ENCODE results near the genes EBF1, HMMR and MAT2B.

- PRO-cap, result unidirectional peak, plus-strand start at chr5:159099138; unidirectional peak, minus-strand start at chr5:159099265; unidirectional peak, minus-strand start at chr5:159099313; unidirectional peak, minus-strand start at chr5:159099465
Measured at GRCh38 chr5:159098798-159099944, at the start of gene EBF1. EBF1 (minus strand) TSS chr5:159099916.

DNA sequence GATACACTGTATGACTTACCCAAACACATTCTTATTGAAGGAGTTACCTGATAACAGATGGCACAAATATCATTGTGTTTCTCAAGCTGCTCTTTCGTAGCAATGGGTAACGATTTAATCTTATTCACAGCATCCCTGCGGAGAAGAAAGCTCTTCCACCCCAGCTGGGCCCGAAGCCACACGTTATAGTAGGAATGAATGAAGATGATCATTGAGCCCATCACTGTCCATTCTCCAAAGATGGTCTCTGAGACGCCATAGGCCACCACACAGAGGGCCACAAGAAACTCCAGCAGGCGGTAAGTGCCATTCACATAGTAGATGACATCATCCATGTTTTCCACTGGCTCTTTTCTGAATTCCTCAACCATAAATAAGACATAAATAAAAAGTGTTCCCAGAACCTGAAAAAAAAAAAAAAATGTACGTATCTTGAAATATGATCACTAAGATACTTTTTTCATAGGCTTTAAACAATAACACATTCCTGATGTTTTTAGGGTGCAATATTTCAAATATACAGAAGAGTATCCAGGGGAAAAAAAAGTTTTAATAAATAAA is 48.1 kb downstream of the RNF145 start:
- PRO-cap, result no peak

- PRO-cap, result no peak
Measured at GRCh38 chr5:159987032-159987763, 21.7 kb upstream of the TTC1 start.

DNA sequence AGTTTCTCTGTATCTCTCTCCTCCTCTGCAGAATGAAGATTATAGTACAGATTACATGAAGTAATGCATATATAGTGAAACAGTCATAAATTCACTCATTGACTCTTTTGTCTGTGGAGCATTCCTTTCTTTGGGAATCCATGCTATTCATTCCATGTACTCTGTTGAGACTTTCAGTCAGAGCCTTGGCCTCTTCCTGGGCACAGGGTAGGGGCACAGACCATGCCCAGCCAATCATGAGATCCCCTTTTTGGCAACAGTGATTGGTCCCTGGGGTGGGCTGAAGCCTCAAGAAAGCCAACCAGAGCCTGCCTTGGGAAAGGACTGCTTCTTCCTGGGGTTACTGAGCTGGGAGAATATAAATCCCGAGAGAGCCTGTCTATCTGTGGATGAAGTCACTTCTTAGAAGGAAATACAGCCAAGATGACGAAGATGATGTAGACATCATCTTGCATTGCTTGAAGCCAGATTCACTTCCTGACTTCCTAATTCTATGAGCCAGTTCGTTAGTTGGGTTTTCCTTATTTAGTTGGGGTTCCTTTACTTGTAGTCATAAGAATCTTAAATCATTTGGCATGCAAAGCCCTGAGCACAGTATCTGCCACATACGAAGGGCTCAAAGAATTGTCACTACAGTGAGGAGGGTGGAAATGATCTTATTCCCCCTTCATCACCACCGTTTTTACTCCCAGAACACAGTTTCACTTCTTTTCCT is 50.0 kb upstream of the PWWP2A start:
- PRO-cap, result unidirectional peak, plus-strand start at position 473 of the sequence

DNA sequence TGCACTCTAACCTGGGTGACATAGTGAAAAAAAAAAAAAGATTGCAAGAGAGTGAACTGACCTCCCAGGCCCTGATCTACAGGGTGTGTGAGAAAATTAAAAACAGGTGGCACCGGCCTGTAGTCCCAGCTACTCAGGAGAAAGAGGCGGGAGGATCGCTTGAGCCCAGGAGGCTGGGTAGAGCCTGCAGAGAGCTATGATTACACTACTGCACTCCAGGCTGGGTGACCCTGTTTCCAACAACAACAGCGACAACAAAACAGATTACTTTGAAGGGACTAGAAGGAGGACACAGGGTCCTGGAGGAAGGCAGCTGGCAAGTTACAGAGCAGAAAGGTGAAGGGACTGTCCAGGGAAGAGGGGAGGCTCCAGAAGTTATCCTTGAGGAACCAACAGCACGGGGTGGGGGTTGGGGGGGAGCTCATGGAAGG is 42.2 kb upstream of the FABP6 start:
- PRO-cap, result no peak

- PRO-cap, result no peak
Measured at GRCh38 chr5:160293789-160294273, 18.5 kb downstream of the CCNJL start.

- PRO-cap, result no peak
Measured at GRCh38 chr5:160370232-160370502, 259 bp downstream of the C1QTNF2 start.

DNA sequence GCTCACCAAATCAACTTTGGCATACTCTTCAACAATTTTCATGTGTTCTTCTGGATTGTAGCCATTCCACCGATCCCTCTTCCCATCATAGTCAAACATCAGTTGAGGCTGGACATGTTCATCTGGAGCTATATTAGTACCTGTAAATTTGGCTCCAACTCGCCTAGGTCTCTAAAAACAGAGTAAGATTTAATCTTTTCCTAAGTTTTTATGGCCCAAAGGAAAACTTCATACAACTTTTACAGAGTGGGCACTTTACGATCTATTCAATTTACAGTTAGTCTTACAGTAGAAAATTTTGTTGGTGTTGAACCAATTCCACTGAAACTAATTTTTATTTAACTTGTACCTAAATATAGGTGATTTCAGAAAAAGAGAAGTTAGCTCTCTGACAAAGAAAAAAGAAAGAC is 5.4 kb downstream of the SLU7 start:
- PRO-cap, result no peak

DNA sequence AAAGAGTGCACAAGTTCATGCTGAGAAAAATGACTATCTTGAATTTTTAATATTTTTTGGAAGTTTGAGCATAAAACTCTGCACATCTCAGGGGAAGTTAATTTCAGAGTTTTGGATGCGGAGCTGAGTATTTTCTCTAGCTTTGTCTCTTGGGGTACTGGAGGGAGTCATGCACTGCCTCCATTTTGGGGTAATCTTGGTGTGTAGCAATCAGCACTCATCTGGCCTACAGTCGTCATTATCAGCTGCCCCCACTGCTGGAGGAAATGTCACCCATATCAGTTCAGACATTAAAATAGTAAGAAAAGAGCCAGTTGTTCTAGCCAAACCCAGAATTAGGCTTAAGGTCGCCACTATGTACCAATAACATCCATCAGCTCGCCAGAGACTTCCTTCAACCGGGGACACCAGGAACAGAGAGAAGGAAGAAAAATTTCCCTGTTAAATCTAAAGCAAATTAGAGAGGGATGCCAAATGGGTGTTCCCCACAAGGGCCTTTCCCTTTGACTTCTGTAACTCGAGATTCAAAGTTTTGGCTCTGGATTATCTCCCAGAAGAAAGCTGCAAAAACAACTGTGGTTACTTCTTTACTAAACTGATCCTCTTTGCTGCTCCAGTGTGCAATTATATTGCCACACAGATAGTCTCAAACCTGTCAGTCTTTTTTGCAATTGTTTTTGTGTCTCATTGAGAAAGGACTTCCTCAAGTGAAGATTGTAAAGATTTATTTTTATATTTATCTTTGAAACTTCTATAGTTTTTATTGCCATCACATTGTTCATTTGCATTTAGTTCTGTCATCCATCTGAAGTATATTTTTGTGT is 49.2 kb downstream of the PTTG1 start:
- PRO-cap, result no peak

- PRO-cap, result no peak
Measured at GRCh38 chr5:160615777-160616250, 194.2 kb downstream of the PTTG1 start.

DNA sequence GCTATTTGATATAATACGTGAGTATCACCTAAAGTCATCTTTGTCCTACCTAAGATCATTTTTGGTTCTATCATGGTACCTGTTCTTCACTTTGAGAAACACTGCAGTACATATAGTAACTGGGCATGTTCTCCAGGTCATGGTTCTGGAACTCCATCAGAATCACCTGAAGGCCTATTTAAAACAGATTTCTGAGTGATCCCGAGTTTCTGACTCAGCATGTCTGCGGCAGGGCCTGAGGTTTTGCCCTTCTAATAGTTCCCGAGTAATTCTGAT is 3.3 kb downstream of the ATP10B start:
- PRO-cap, result no peak

GRCh38 chr5:161547301-161547970 is 911 bp upstream of the GABRB2 start:
- PRO-cap, result no peak

DNA sequence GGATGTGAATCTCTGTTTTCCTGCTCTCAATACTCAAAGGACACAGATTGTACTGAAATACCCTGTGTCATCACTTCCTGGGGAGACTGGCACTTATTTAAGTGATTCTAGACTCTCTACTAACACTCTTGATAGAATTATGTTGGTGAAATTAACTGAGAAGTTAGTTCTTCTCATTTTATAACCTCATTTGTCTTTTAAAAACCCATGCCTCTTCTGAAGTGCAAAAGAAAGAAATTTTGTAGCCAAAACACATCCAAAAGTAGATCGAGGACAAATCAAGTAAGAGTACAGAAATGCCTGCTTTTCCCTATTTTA is 48.2 kb upstream of the GABRA6 start:
- PRO-cap, result no peak

DNA sequence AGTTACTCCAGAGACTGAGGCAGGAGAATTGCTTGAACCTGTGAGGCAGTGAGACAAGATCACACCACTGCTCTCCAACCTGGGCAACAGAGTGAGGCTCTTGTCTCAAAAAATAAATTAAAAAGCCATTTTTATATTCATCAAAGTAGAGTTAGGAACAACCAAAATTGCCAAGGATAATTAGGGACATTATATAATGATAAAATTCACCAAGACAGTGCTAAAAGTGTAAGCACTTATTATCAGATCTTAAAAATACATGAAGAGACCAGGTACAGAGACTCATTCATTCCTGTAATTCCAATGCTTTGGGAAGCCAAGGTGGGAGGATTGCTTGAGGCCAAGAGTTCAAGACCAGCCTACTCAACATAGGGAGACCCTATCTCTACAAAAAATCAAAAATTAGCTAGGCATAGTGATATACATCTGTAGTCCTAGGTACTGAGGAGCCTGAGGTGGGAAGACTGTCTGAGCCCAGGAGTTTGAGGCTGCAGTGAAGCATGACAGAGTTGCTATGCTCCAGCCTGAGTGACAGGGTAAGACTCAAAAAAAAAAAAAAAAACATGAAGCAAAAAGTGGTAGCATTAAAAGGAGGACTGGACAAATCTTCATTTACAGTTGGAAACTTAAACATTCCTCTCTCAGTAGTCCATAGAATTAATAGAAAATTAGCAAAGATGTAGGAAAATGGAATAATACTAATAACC is 9.7 kb downstream of the CCNG1 start:
- PRO-cap, result no peak

DNA sequence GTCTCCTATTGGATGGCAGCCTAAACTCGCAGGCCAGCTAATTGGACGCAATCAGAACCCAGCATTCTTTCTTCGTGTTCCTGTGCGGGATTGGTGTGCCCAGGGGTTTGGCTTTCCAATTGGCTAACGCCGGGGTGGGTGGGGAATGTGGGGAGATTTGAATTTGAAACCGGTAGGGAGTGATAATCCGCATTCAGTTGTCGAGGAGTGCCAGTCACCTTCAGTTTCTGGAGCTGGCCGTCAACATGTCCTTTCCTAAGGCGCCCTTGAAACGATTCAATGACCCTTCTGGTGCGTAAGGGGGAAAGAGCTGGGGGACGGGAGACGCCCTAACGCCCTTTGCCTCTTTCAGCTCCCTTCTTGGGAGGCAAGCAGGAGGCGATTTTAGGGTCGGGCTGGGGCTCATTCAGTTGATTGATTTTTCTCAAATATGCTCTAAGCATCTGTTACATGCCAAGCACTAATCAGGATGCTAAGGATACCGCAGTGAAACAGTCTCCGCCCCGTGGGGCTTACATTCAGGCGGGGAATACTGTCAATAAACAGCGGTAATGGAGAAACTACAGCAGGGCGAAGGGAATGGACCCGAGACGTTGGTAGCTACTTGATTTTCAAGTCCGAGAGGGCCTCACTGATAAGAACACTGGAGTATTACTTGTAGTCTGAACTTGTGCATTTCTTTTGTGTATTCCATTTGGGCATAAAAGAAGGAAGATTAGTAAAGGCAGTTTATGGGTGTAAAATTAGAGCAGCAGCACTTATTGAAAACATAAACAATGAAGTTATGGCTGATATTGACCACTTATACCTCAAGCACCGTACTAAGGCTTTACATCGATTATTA is at the start of gene HMMR:
TSS of gene HMMR (plus strand) at position 185 of the 844 bp plus-strand sequence.
- PRO-cap, result bidirectional peak, plus-strand start at position 198 of the sequence, minus-strand start outside the sequence

- PRO-cap, result bidirectional peak, plus-strand start at chr5:163505579, minus-strand start at chr5:163505502; bidirectional peak, plus-strand start at chr5:163505965, minus-strand start at chr5:163505868
Measured at GRCh38 chr5:163505084-163506105, at the start of gene MAT2B. MAT2B (plus strand) TSS chr5:163505619.

DNA sequence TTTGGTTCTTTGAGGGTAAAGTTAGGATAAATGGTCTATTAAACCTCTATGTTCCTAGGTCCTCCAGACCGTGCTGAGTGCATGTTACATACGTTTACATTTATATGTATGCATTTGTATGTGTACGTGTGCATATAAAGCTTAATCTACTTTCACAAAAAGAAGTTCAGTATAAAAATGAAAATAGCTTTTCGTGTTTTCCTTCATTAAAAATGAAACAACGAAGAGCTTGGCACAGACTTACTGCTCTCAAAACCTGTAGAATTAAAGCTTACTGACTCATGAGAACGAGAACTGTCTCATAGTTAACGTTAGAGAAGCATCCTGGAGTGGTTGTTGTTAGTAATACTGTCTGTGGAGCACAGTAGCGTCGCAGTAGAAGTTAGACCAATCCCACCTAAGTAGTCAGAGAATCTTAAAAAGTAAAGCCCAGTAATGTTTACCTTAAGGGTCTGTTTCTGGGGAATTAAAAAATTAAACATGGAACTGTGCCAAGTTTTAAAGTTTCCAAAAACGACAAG is 1.3 kb downstream of the MAT2B start:
- PRO-cap, result no peak

DNA sequence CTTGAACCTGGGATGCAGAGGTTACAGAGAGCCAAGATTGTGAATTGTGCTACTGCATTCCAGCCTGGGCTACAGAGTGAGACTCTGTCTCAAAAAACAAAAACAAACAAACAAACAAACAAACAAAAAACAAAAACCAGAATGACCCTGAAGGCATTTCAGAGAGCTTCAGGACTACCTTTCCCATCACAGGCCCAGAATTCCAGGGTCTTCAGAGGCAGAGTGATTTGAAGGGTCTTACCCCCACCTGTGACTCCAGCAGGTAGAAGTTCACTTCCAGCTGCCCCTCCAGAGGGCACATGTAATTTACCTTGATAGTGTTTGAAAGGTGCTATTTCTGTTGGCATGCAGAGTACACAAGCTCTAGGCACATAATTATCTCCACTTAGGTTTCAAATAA is 952.3 kb downstream of the MAT2B start:
- PRO-cap, result no peak

DNA sequence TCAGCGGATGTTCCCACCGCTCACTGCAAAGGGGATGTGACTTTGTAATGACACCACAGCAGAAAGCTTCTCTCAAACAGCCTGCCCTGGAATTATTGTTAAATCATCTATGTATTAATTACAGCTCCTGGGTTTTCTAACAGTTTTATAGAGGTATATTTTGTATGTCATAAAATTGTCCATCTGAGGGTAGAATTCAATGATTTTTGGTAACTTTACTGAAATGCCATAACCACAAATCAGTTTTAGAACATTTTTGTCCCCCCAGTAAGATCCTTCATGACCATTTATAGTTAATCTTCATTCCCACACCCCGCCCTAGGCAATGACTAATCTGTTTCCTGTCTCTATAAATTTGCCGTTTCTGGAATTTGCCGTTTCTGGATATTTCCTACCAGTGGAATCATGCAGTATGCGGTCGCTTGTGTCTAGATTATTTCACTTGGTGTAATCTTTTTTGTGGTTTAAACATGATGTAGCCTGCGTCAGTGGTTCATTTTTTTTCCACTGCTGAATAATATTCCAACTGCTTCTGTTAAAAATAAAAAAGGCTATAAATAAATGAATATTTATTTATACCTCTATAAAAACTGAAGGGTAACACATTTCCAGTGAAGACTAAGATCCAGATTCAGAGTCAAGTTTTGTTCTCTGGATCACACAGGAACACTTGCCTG is 648.3 kb upstream of the WWC1 start:
- PRO-cap, result no peak

DNA sequence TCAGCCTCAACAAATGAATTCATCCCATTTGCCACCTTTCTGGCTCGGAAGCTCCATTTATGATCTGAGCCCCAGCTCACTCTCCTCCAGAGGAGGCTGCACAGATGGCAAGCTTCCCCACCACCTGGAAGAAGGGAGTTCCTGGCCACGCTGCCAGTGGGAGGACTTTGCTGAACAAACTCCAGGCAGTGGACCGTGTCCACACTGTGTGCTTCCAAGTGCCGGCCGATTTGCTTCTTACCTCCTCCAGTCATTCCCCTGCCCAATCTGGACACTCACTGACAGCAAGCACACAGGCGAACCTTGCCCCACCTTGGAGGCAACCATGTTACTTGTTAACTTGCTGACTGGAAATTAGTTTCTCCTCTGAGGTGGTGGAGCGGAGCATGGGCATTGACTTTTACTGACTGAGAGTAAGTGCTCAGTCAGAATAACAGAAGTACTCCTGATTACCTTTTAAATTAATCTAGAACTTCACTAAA is 13.9 kb upstream of the WWC1 start:
- PRO-cap, result no peak